GM19240 (cell line): ENCODE measurements around a stretch of chr6.

DNA sequence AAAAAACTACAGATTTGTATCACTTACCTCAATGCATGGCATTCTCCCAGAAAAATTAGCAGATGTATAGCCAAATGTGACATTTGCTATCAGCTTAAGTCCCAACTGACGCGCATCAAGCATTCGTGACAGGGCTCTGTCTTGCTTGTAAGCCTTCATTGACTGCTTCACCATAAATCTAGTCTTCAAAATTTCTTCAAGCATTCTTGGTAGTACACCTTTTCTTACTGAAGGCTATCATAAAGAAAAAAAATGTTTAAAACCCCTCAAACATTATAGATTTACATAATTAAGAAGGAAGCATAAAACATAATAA lies 70.3 kb downstream of the MFSD4B start:
- RRBS = no CpG with 5 or more reads among the region's 3 CpGs

GRCh38 chr6:111412716-111413714 lies 70.0 kb downstream of the REV3L start:
- RRBS = no CpG with 5 or more reads among the region's 5 CpGs

- RRBS = no CpG with 5 or more reads among the region's 3 CpGs
Observed at GRCh38 chr6:111474335-111474869, 8.6 kb downstream of the REV3L start.

DNA sequence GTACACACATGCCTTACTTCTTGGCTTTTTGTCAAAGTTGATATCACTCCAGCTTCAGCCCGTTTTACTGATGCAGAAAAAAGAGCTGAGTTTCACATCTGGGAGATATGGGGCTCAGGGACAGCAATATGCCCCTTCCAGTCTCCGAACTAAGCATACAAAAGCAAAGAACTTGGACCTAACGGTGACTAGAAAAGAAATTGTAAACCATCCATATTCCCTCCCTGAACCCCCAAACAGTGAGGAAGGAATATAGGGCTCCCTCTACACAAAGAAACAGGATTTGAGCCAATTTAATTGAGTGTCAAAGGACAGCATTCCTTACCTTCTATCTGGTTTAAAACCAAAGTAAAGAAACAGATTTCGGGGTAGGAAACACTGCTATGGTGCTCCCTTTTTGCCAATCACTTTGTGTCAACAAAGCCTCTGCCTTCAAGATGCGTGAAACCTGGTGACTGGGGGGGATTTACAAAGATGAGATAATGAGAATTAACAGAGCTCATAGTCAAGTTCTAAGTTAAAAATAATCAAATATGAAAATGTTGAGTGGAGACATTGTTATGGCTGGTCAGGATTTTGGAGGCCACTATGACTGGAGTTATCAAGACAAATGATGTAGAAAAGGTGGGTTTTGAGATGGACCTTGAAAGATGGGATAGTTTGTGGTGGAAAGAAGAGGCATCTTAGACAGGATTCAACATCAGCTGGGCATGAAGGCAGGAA lies 45.5 kb upstream of the REV3L start:
- RRBS = no CpG with 5 or more reads among the region's 5 CpGs

GRCh38 chr6:111623356-111623895 lies 17.7 kb upstream of the TRAF3IP2 start:
- RRBS = no CpG with 5 or more reads among the region's 5 CpGs

DNA sequence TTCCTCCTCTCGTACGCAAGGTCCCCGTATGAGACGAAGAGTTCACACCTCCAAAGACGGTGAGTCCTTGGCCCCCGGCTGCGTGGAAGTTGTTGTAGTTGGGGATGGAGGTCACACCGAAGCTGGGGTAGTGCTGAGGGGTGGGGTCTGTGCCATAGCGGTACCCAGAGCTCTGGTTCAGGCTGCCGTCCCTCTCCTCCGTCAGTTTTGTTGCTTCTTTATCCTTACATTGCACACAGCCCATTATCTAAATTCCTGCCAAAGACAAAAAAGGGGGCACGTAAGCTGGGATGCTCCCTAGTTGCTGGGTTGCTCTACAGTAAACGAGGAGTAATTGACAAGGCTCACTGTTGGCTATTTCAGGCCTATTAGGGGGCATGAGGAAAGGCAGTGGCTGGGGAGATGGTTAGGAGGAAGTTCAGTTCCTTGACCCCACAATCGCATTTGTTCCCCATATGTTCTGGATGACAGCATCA lies 114.2 kb upstream of the TRAF3IP2 start:
- RRBS = no CpG with 5 or more reads among the region's 14 CpGs

- RRBS = no CpG with 5 or more reads among the region's 7 CpGs
Observed at GRCh38 chr6:111731176-111731830, 125.6 kb upstream of the TRAF3IP2 start.

- RRBS = no CpG with 5 or more reads among the region's 18 CpGs
Observed at GRCh38 chr6:111758956-111760043, 114.0 kb downstream of the FYN start.

DNA sequence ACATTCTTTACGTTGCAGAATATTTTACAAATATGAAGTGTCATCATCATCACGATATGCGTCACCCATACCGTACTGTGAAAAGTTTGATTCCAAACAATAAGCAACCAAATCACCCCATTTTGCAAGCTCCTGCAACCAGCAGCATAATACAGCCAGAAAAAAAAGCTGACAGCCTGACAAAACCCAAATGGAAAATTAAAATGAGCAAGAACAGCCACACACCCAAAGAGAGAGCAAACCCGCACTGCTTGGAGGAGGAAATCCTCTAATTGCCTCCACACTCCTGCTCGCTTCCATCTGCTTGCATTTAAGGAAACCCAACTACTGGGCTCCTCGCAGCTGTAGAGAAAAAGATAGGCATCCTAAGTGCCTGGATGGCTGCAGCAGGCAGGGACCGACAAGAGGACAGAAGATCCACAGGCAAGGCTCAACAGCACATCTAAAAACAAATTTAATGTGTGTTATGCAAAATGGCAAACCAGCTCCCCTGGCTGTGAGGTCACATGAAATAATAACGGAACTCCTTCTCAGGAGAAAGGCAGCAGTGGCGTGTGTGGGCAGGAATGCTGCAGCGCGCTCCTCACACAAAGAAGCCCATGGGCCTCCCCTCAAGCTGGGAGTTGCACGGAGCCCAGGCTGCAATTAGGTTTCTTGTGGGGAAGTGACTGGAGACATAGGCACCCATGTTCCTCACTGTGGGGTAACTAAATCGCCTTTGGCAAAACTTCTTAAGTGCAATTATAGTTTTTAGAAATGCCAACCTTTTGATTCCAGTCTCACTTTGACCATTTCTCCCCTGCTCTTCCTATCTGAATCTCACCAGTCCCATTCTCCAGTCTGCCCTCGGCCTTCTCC lies 113.0 kb downstream of the FYN start:
- RRBS = no CpG with 5 or more reads among the region's 15 CpGs

GRCh38 chr6:111761665-111762297 lies 111.5 kb downstream of the FYN start:
- RRBS = no CpG with 5 or more reads among the region's 10 CpGs

DNA sequence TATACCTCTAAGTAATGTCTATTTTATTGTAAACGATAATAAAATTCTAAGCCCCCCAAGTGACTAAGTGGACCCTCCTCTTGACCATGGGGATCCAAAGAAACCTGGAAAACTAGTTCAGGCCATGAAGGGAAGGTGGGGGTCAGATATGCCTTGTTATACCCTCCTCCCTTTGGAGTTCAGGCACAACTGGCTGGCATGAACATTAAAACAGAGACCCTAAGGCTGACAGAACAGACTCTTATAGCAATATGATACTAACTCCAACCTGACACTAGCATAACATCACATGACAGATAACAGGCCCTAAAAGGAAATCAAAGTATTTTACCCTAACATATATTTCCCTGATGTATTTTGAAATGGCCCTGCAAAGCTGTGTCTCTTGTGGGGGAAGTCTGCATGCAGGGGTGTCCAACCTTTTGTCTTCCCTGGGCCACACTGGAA lies 110.9 kb downstream of the FYN start:
- RRBS = no CpG with 5 or more reads among the region's 1 CpG

DNA sequence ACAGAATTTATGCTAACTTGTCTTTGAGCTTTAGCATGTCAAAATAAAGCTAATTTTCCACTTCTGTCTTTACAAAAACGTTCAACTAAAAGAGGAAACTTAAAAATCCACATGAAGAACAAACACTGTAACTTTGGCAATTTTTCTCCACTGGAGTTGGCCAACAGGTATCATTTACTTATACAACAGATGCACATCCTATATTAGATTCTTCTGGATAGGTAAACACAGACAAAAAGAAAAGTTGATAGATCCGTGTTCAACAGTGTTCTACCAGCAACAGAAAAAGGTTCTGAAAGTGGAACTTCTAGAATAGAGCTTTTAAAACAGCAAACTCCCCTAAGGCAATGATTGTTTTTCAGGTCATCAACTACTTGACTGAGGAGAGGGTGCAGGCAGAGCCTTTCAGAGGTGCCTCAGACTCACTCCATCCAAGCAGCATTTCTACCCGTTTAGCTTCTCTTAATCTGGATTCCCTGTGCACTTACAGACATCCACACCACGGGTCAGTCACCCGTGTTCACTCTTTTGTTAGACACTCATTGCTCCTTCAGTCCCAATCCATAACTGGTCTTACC lies 29.0 kb downstream of the FYN start:
- RRBS = no CpG with 5 or more reads among the region's 5 CpGs

- RRBS = no CpG with 5 or more reads among the region's 5 CpGs
Observed at GRCh38 chr6:111854311-111854683, 19.0 kb downstream of the FYN start.

- RRBS = no CpG with 5 or more reads among the region's 3 CpGs
Observed at GRCh38 chr6:111859211-111859661, 14.0 kb downstream of the FYN start.

- RRBS = no CpG with 5 or more reads among the region's 8 CpGs
Observed at GRCh38 chr6:111867480-111868478, 5.5 kb downstream of the FYN start.

GRCh38 chr6:111869929-111870577 lies 3.2 kb downstream of the FYN start:
- RRBS = no CpG with 5 or more reads among the region's 7 CpGs

DNA sequence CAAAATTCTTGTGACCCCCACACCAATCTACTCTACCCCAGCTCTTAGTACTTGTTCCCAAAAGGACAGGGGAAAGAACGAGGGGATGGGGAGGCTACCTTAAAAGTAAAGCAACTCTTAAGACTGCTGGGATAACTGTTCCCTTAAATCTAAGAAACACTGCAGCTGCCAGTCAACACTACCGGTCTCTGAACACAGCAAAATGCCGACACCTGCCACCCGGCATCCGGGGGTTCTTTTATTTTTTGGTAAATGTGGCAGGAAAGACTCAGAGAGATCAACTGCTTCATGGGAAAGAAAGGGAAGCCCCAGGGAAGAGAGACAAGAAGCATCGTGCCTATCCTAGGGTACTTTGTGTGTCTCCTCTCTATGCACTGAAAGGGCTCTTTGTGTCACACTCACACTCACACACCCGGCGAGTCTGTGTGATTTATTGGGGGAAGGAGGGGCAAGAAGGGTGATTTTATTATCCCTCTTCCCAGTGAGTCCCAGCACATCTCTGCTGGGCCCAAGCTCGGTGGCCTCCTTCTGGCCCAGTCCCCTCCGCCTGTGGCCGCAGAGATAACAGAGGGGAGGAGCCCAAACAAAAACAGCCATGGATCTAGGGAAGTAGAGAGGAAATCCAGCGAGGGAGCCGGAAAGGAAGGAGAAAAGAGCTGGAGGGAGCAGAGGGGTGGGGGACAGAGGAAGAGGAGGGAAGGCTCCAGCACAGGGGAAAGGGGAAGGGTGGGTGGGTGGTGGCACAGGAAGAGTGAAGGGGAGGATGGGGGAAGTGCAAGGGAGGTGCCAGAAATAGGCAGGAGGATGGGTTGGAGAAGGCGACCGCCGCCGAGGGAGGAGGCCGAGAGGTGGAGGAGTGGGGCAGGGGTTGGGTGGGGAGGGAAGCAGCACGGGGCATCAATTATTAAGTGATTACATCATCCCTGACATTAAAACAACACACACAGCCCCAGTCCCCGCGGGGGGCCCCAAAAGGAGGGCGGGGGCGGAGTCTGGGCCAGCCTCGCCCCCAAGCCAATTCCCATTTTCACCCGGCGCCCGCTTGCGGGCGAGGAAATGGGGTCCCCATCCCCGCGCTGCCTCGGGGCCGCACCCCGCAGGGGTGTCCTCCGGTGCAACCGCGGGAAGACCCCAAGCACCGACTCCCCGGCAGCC lies 1.2 kb downstream of the FYN start:
- RRBS = 3% methylated on average over 14 of the region's 39 CpGs

DNA sequence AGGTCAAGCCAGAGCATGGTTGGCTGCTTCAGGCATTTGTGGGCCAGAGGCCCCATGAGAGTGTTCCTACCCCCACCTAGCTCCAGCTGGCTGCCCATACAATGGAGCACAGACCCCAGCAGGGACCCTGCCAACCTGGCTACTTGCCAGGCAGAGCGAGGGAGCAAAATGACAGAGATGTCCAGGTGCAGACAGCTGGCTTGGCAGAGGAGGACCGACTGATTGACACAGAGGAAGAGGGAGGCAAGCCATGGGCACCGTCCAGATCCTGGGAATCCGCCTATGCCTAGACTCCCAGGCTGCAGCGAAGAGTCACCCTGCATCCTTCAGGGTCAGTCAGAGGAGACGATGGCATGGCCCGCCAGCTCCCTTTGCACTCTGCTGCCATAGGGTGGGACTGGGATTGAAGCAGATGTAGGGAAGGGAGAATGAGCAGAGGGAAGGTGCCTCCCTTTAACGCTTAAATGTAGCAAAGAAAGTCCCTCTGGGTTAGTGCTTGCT lies 77.5 kb upstream of the FYN start:
- RRBS = no CpG with 5 or more reads among the region's 8 CpGs

DNA sequence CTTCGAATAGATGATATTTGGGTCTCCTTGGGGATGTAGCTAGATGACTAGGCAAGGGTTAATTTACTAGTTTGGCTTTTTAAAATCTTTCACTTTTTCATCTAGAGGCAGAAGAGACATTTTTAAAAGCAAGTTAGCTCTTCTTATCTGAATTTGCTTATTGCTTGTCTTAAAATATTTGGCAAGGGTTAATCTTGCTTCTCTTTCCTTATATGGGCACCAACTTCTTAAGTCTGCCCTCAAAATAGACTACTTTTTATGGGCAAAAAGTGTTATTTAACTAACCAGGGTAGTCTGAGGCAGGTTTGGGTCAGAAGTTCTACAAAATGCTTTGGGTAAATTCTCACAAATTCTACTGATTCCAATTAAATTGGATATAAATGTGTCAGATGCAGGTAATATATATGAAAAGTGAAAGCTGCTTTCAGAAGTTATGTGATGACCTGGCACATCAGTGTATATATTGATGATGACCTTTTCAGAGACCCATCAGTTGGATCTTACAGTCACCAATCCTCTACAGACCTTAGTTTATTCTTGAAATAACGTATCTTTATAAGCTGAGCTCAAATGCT lies 44.1 kb downstream of the FAM229B start:
- RRBS = no CpG with 5 or more reads among the region's 2 CpGs